PFSK-1 (cell line): Measurements from ENCODE around the genes PILRA, SPACDR and FBXO24.

DNA sequence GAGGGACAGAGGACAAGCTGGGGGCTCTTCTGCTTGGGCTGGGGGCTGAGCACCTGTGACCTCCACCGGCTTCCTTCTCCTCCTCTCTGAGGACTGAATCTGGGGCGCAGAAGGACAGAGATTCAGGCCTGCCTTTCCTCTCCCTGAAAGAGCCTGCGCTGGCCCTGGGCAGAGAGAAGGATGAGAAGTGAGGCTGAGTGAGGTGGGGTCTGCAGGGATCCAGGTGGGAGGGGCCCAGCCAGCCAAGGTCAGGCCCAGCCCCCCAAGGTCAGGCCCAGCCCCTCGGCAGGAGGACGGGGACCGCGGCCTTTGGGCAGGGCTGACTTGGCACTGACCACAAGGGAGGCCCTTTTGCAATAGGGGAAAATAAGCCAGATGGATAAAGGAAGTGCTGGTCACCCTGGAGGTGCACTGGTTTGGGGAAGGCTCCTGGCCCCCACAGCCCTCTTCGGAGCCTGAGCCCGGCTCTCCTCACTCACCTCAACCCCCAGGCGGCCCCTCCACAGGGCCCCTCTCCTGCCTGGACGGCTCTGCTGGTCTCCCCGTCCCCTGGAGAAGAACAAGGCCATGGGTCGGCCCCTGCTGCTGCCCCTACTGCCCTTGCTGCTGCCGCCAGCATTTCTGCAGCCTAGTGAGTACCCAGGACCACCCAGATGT lies at the start of gene PILRA:
TSS of gene PILRA (plus strand) at position 398 of the 657 bp plus-strand sequence.
- RRBS: no CpG with 5 or more reads among the region's 14 CpGs

DNA sequence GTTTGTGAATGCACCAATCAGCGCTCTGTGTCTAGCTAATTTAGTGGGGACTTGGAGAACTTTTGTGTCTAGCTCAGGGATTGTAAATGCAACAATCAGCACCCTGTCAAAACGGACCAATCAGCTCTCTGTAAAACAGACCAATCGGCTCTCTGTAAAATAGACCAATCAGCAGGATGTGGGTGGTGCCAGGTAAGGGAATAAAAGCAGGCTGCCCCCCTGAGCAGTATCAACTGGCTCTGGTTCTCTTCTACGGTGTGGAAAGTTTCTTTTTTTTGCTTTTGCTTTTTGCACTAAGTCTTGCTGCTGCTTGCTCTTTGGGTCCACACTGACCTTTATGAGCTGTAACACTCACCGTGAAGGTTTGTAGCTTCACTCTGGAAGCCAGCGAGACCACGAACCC lies 9.2 kb downstream of the PILRA start:
- RRBS: no CpG with 5 or more reads among the region's 7 CpGs

GRCh38 chr7:100464031-100464593 lies at the start of gene SPACDR:
SPACDR (minus strand) TSS chr7:100464260.
- RRBS: no CpG with 5 or more reads among the region's 10 CpGs

GRCh38 chr7:100472397-100473461 lies 6.3 kb downstream of the TSC22D4 start:
- RRBS: no CpG with 5 or more reads among the region's 24 CpGs

- RRBS: 96% methylated on average over 23 of the region's 36 CpGs
Observed at GRCh38 chr7:100493503-100493860, 9.8 kb downstream of the NYAP1 start.

GRCh38 chr7:100567675-100568441 lies 5.8 kb downstream of the SAP25 start:
- RRBS: no CpG with 5 or more reads among the region's 10 CpGs

GRCh38 chr7:100568442-100568767 lies 5.3 kb downstream of the SAP25 start:
- RRBS: no CpG with 5 or more reads among the region's 7 CpGs

- RRBS: 97% methylated on average over 3 of the region's 58 CpGs
Observed at GRCh38 chr7:100574309-100575606, 1.1 kb upstream of the SAP25 start.

DNA sequence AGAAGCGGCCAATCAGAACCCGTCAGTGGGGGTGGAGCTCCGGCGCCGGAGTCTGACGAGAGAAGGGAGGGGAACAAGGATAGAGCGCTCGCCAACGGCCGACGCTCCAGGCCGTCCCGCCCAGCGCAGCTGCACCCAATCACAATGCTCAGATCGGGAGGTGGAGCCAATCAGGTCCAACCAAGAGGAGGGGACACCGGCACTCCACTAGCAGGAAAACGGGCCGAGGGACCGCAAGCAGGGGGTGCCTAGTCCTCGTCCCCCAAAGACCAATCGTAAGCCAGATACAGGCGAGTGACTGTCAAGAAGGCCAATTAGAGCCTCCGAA lies at the start of gene FBXO24:
TSS of gene FBXO24 (plus strand) at position 82 of the 328 bp plus-strand sequence.
- RRBS: 5% methylated on average over 2 of the region's 23 CpGs

DNA sequence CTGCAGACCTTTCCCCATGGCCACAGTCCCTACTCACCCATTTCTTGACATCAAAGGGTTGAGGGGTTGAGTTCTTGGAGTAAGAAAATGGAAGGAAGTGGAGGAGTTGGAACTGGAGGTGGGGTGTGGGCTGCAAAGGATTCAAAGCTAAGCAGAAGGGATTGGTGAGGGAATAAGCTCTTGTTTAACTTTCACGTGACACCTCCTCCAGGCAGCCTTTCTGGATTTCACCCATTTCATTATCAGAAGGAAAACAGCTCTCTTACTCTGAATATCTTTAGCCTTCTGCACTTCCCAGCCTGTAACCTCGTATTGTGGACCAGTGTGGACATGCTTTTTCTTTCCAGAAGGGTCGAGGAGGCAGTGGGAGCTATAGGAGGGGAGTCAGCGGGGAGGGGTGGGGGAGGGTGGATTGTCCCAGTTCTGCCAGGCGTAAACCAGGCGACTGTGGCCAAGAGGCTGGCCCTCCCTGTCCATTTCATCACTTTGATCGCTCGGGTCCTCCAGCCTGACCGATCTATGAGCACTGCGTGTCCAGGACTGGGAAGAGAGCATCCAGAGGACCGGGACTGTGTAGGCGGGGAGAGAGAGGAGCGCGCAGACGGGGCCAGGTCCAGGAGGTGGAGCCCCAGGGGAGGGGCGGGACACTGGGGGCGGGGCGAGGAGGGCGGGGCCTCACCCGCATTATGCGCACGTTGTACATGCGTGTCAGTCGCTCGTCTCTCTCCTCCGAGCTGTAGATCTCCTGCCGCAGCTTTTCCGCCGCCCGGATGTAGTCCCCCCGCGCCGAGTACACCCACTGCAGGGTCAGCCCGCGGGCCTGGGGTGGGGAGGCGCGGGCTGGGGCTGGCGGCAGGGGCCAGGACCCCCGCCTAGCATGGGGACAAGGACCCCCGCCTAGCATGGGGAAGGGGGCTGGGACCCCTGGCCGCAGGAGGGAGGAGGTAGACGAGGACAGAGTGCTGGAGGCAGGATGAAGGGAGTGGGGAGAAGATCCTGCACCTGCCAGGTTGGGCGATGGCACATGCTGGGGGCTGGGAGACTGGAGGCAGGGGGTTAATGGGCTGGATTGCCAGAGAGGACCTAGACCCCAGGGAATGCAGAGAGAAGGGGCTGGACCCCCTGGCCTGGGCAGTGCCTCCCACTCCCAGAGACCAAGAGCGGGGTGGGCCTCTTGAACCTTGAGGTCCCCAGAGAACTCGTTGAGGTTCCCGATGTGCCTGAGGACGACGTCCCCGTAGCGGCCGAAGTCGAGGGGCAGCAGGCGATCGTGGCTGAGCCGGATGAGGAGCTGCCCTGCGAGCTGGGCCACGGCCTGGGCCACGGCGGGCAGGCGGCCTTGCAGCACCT lies 14.2 kb downstream of the MOSPD3 start:
- RRBS: no CpG with 5 or more reads among the region's 60 CpGs

GRCh38 chr7:100642433-100643249 lies 1.3 kb upstream of the TFR2 start:
- RRBS: no CpG with 5 or more reads among the region's 17 CpGs

DNA sequence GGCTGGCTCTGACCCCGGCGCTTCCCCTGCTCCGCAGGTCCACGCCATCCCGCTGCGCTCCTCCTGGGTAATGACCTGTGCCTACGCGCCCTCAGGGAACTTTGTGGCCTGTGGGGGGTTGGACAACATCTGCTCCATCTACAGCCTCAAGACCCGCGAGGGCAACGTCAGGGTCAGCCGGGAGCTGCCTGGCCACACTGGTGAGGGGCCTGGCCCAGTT lies 3.8 kb downstream of the GNB2 start:
- RRBS: no CpG with 5 or more reads among the region's 12 CpGs

GRCh38 chr7:100802153-100802581 lies 25.2 kb downstream of the EPHB4 start:
- RRBS: no CpG with 5 or more reads among the region's 8 CpGs

- RRBS: 96% methylated on average over 5 of the region's 29 CpGs
Observed at GRCh38 chr7:100812619-100813276, 14.6 kb downstream of the EPHB4 start.

- RRBS: 99% methylated on average over 3 of the region's 29 CpGs
Observed at GRCh38 chr7:100819399-100820143, 7.8 kb downstream of the EPHB4 start.

DNA sequence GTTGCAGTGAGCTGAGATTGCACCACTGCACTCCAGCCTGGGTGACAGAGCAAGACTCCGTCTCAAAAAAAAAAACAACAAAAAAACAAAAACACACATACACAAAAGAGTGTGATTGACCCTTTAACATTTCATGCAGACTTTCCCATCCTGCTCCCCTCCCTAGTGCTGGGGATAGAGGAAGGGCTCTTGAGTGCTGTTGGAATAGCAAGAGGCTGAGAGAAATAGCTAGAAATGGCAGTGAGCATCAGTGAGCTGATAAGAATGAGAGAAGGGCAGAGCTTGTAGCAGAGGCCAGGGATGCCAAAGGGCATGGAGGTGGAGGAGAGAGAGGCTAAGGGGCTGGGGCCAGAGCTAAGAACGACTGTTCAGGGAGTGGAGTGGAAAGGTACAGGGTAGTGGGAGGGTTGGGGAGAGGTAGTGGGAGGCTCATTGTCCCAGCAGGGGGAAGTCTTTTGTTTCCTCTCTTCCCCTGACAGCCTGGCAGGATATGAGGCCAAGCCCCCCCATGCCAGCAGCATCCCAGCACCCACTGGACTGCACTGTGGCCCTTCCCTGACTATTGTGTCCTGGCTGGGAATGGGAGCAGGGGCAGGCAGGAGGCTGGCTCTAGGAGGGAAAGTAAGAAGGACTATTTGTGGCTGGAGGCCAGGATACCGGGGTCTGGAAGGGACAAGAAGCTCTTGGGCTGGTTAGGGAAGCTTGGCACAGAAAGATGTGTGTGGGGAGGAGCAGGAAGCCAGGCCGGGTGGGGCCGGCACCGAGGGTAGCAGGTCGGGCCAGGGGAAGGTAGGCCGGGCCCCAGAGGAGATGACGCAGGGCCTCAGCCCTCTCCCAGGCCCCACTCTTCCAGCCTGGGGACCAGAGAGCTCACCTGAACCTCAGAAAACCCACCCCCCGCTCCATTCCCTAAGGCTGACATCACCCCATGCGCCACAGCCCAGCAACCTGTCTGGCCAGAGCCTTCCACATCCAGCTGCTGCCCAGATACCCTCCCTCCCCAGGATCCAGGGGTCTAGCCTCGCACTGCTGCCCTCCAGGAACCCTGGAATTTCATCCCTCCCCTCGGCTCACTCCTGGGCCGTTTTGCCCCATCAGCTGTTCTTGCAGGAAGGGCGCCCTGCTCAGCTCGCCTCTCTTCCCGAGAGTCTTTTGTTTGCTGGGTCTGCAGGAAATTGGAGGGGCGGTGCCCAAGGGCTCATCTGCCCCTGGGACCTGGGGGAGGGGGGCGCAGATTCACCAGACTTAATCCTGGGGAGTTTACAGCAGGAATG lies 8.7 kb upstream of the EPHB4 start:
- RRBS: 8% methylated on average over 5 of the region's 19 CpGs

- RRBS: no CpG with 5 or more reads among the region's 3 CpGs
Observed at GRCh38 chr7:100836860-100837040, 9.4 kb upstream of the EPHB4 start.

DNA sequence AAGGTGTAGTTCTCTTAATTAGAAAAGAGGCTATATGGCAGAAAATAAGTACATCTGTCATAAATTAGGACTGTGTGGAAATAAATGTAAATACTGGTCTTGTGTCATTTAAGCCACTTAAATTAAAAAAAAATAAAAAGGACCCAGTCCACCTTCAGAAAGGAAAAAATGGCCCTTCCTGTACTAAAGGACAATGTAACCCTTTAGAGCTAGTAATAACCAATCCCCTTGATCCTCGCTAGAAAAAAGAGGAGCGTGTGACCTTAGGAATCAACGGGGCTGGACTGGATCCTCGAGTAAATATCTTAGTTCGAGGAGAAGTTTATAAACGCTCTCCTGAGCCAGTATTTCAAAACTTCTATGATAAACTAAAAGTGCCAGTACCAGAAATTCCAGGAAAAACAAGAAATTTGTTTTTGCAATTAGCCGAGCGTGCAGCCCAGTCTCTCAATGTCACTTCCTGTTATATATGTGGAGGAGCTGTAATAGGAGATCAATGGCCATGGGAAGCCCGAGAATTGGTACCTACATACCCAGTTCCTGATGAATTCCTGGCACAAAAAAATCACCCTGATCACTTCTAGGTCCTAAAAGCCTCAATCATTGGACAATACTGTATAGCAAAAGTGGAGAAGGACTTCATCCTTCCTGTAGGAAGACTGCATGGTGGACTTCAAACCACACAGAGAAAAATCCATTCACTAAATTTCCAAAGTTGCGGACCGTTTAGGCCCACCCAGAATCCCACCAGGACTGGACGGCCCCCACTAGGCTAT lies 7.8 kb upstream of the SLC12A9 start:
- RRBS: no CpG with 5 or more reads among the region's 12 CpGs

GRCh38 chr7:100879697-100880348 lies 4.9 kb downstream of the SRRT start:
- RRBS: no CpG with 5 or more reads among the region's 12 CpGs

DNA sequence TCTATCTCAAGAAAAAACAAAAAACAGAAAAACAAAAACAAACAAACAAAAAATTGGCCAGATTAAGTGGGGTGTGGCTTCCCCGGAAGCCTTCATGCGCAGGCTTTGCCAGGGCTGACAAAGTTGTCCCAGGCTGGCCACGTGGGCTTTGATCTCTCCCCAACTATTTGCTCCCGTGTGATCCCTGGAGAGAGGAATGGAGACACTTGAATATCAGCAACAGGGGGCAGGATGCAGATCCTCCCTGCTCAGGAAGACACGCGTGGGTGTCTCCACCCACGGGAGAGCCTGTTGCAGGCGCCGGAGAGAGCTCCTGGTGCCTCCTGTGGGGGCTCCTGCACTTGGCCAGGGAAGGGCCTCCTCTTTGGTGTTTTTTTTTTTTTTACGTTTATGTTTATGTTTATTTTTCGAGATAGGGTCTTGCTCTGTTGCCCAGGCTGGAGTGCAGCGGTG lies 18.9 kb downstream of the TRIM56 start:
- RRBS: no CpG with 5 or more reads among the region's 12 CpGs